Daoy (cell line): ENCODE measurements around the genes CLNS1A and THRSP.

DNA sequence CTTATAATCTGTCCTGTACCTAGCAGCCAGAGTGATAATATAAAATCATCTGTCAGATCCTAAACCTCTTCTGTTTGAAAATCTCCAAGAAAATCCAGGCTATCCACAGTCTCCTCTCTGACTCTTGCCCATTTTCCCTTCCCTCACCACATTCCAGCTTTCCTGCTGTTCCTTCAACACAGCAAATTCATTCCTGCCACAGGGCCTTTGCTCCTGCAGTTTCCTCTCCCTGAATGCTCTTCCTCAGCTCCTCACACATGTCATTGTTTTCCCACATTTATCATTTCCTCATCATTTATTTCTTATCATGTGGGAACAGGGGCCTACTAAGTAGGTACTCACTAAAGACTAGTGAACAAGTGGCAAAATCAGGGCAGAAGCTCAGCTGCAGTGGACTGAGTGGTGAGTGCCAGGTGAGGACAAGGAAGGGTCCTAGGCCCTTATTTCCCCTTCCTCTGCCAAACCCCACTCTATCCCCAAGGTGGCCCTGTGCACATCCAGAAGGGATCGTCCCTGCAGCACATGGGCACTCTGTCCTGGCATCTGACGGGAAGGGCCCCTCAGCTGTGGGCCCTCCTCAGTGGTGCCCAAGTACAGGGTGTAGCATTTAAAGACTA is 2.1 kb downstream of the LRRC32 start:
- RAMPAGE, long total RNA = no peak

DNA sequence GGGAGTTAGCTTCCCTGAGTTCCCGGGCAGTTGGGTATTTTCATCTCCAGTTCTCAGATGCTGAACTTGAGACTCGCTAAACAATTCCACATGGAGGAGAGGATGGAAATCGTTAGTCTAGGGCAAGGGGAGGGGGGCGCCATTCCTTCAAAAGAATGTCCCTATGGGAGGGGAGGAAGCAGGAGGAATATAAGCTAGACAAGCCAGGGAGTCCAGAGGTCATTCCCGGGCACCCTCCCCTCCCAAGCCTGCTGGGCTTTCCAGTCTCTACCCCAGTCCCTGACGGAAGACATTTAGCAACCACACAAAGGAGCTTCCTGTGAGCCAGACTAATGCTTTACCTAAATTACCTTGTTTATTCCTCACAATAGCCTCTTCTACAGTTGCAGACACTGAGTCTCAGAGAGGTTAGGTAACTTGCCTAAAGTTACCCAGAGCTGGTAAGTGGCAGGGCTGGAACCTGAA is 2.0 kb upstream of the TSKU start:
- RAMPAGE, long total RNA = no peak

DNA sequence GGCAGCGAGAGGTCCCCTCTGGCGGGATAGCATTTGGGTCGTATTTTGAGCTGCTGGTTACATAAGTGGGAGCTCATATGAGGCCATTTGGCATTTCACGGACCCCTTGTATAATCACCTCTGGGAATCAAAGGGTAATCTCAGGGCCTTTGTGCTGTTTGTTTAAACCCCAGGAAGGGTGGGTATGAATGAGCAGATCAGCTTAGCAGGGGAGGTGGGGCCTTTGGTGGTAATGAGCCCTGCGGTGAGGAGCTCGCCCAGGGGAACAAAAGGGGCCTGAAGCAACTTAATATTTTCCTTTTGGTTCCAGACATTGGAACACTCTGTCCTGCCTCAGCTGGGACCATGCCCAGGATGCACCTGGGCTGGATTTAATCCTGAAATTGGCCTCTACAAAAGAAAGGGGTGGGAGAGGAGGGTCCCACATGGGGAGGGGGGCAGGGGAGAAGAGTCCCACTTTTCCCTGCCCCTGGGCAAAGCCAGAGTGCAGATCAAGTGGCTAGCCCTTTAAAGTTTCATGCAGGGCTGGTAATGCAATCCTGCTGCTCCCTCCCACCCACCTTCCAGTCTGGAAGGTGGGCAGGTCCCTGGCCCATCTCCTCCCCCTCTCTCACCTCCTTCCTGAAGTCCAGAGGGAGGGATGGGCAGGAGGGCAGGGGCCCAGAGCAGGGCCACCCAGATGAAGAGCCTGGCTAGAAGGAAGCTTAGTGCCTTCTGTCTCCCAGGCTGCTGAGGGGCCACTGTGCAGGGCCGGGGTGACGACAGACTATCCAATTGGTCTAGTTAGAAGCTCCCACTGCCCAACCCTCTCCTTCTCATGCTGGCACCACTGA is 10.5 kb downstream of the TSKU start:
- RAMPAGE, long total RNA = no peak

- RAMPAGE, long total RNA = no peak
These were observed 27.0 kb downstream of the TSKU start for GRCh38 chr11:76810043-76810583.

DNA sequence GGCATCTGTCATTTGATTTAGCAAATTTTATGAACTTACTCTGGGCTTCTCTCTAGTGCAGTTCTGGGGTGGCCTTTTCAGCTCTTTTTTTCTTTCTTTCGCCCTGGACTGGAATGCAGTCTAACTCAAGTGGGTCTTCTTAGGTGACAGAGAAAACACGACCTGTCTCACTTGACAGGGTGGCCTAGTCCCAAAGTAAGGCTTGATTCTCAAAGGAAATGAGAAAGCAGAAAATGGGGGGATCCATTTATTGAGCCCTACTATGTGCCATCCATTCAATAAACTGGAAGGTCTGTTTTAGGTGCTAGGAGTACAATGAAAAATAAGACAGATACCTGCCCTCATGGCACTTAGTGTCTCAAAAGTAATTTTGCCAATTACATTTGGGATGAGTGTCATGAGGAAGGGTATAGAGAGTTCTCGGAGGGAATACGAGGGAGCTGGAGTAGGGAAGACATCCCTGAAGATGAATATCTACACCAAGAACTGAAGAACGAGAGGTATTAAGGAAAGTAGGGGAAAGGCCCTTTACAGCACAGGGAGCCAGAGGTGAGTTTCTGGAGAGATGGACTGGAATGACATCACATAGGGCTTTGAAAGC is 6.4 kb upstream of the B3GNT6 start:
- RAMPAGE, long total RNA = no peak

- RAMPAGE, long total RNA = no peak
These were observed 15.8 kb upstream of the OMP start for GRCh38 chr11:77086455-77087629.

GRCh38 chr11:77126097-77126469 is 2.0 kb upstream of the MYO7A start:
- RAMPAGE, long total RNA = no peak

GRCh38 chr11:77140045-77140871 is 12.2 kb downstream of the MYO7A start:
- RAMPAGE, long total RNA = no peak

GRCh38 chr11:77178952-77179367 is 50.9 kb downstream of the MYO7A start:
- RAMPAGE, long total RNA = no peak

DNA sequence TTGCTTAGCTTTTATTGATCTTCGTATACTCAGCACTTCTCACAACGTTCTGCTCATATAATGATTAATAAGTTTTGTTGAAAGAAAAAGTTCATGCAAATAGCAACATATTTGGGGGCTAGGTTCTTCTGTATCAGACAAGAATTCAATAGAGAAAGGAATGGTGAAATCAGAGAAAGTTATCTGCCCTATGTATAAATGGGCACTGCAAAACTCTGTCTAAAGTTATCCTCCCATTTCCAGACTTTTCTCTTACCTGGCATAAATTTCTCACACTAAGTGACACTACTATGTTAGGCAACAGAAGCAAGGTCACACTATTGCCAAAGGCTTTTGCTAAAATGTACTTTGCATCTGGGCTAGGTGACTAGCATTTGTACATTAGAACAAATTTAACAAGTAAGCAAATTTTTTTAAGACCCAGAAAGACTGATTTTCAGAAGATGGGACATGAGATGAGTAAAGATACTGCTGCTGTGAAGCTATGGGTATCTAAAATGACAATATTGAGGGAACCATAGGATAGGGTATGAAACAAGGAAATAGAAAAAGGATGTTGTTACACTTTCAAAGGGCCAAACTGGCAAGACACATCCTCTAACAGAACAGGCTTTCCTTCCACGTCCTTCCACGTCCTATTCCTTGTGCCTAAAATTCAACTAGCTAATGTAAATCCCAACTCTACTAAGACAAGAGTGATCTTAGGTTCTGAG is 22.8 kb downstream of the GDPD4 start:
- RAMPAGE, long total RNA = no peak

DNA sequence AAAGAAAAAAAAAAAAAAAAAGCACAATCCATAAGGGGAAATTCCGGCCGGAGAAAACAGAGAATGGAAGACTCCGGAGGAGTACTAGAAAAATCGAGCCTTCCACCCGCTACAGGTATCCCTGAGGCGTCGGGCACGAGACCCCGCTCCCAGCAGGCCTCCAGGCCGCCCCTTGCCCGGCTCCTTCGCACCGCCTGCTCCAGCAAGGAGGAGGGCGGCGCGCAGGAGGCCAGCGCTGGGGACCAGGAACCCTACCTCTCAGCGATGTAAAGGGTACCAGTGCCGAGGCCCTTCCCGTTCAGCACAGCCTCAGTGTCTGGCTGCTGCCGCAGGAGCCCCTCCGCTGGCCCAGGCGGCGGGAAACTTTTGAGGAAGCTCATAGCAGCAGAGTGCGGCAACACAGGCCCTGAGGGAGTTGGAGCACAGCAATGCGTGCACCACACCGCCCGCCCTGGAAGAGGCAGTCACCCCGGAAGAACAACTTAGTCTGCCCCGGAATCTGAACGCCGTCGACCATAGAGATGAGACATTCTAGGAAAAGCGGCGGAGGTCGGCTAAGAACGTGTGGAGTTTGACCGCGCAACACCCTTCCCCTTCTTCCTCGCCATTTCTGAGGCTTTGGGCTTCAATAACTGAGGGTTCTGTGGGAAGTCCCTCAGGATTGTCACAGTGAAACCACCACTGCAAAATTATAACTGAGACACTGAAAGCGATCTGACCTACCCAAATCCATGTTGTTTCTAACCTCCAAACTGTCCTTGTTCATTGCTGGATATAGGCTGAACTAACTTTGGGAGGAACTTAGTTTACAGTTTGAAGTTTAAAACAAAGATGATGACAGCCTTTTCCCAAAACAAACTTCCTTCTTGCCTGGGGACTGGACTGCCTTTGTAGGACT is at the start of gene CLNS1A:
TSS of gene CLNS1A (minus strand) at position 460 of the 898 bp plus-strand sequence.
- RAMPAGE, long total RNA = start-site peak on the minus strand centred at position 447 of the sequence, 40 bp wide, 1,667 and 295 reads in 2 replicates

- RAMPAGE, long total RNA = no peak
These were observed 4.5 kb upstream of the CLNS1A start for GRCh38 chr11:77642040-77642613.

- RAMPAGE, long total RNA = no peak
These were observed 75.8 kb downstream of the INTS4 start for GRCh38 chr11:77918612-77919059.

DNA sequence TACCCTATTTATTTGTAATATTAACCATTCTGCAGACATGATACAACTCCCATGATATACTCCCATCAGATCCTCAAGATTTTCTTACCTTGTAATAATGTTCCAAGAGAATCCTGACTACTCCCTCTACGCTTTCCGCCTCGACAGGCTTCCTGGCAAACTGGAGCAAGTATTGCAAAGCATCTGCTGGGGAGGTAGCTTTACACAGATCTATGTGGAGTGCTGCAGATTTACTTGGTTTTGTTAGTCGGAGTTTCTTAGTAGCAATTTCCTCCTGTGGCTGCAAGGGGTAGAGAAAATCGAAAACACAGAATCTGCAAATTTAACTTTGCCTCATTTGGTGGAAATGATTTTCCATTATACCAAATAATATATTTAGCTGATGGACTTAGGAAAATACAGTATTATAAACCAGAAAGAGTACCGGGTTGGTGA is 3.4 kb downstream of the INTS4 start:
- RAMPAGE, long total RNA = no peak

GRCh38 chr11:78063464-78064147 is at the start of gene THRSP:
Gene THRSP (plus strand): TSS chr11:78063861.
- RAMPAGE, long total RNA = no peak

DNA sequence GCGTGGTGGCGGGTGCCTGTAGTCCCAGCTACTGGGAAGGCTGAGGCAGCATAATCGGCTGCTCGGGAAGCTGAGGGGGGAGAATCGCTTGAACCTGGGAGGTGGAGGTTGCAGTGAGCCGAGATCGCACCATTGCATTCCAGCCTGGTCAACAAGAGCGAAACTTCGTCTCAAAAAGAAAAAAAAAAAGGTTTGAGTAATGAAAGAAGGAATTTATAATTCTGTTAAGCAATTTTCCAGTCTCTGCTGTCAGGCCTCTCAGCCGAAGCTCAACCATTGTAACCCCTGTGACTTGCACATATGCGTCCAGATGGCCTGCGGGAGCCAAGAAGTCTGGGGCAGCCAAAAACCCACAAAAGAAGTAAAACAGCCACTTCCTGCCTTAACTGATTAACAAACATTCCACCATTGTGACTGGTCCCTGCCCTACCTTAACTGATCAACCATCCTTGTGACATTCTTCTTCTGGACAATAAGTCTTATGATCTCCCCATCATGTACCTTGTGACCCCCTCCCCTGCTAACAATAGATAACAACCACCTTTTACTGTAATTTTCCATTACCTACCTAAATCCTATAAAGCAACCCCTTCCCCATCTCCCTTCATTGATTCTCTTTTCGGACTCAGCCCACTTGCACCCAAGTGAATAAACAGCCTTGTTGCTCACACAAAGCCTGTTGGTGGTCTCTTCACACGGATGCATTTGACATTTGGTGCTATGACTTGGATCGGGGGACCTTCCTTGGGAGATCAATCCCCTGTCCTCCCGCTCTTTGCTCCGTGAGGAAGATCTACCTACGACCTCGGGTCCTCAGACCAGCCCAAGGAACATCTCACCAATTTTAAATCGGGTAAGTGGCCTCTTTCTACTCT is 1.2 kb upstream of the NDUFC2 start:
- RAMPAGE, long total RNA = no peak

DNA sequence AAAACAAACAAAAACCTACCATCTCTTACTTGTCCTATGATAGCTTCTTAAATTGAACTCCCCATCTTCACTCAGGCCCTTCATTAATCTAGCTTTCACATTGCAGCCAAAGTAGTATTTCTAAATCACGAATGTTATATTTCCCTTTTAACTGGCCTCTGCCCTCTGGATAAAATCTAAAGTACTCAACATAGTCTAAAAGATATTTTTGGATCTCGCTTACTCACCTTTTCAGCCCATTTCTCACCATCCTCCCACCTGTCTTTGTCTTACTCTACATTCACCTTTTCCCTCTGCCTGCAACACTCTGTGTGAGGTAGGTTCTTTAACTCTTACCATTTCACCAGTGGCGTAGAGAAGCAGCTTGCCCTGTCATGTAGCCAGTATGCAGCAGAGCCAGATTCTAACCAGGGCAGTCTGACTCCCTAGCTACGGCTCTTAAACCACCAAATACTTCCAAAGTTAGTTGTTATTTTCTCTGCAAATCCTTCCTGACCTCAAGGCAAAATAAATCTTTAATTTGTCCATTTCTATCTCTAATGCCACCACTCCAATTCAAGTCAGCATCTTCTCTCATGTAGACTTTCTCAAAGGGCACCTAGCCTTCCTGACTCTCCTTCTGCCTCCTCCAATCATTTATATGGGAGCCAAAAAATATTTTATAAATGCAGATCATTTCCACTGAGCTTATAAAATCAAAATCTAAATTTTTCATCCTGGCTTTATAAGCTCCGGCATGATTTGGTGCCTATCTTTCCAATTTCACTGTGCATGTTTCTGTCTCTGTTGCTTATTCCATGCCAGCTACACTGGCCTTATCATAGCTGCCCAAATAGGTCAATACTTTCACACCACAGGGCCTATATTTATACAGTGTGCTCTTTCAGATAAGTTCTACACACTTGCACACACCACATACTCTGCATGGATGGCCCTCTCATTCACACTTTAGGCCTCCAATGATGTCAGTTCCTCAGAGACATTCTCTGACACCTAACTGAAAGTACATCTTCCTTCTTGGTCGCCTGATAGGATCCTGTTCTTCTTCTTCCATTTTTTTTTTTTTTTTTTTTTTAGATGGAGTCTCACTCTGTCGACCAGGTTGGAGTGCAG is 7.3 kb downstream of the ALG8 start:
- RAMPAGE, long total RNA = no peak

GRCh38 chr11:78168123-78168477 is 20.3 kb downstream of the KCTD21 start:
- RAMPAGE, long total RNA = no peak

DNA sequence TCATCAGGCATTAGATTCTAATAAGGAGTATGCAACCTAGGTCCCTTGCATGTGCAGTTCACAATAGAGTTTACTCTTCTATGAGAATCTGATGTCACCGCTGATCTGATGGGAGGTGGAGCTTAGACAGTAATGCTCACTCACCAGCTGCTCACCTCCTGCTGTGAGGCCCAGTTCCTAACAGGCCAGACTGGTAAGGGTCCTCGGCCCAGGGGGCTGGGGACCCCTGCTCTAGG is 107.2 kb downstream of the USP35 start:
- RAMPAGE, long total RNA = no peak

- RAMPAGE, long total RNA = no peak
These were observed 42.8 kb downstream of the GAB2 start for GRCh38 chr11:78374862-78375225.